Anterior vena cava (tissue), 1 donor: ENCODE data around the genes ZNF675 and UQCRFS1.

DNA sequence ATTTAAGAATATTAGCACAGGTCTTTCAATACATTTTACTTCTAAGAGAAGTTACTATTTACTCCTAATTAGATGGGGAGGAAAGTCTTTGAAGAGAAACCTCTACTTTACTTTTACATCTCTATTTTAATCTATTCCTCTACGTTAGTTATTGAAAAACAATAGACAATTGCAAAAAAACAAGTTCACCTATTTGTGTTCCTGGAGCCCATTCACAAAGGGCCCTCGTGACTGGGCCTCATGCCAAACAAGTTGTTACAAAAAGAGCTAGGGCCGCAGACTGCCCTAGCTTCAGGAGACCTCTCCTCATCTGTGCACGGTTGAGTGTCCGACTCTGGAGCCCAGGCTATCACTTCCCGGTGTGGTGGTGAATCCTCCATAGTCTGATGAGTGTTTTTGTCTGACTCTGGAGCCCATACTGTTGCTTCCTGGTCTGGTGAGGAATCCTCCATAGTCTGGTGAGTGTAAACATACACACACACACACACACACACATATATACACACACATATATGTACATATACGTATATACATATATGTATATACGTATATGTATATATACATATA lies 190.9 kb downstream of the ZNF486 start:
- PRO-cap, result no peak

DNA sequence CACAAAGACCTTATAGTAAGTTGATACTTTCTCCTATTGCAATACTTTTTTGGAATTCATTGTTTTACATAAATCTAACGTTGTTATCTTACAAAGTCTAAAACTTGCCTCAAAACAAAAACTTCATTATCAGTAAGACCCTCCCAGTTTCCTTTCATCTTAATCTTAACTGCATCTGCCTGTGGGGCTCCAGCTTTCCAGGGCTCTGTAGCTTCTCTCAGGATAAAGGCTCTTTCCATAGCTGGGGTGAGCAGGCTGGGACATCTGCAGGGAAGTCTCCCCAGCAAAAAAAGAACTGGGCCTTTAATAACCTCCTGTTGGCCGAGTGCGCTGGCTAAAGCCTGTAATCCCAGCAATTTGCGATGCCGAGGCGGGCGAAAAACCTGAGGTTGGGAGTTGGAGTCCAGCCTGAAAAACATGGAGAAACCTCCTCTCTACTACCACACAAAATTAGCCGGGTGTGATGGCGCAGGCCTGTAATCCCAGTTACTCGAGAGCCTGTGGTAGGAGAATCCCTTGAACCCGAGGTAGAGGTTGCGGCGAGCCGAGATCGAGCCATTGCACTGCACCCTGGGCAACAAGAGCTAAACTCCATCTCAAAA lies 142.9 kb downstream of the ZNF737 start:
- PRO-cap, result no peak

DNA sequence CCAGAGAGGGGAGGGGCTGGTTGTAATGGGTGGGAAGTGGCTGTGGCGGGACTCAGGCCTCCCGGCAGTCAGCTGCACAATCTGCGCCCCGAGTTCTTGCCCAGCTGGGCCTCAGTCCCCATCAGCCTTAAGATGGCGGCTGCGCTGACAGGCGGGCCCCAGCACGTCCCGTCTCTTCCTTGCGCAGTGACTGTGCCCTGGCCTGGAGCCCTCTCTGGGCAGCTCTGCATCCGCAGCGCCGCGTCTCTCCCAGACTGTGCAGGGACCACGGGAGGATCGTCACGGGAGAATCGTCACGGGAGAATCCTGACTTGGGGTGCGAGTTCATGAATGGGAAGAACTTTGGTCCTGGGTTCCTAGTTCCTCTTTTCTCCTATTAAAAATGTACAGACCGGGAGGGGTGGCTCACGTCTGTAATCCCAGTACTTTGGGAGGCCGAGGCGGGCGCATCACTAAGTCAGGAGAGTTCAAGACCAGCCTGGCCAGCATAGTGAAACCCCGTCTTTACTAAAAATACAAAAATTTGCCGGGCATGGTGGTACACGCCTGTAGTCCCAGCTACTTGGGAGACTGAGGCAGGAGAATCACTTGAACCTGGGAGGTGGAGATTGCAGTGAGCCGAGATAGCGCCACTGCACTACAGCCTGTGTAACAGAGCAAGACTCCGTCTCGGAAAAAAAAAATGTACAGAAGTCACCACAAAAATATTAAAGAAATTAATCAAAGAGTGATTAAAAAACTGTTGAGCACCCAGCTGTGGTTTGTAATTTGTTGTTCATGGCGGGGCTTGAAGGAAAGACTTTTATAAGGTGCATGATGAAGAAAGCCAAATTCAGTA lies 590 bp downstream of the ZNF430 start:
- PRO-cap, result no peak

- PRO-cap, result no peak
Measured at GRCh38 chr19:21398382-21398893, 1.5 kb downstream of the ZNF493 start.

GRCh38 chr19:21418754-21419834 lies 22.2 kb downstream of the ZNF493 start:
- PRO-cap, result no peak

DNA sequence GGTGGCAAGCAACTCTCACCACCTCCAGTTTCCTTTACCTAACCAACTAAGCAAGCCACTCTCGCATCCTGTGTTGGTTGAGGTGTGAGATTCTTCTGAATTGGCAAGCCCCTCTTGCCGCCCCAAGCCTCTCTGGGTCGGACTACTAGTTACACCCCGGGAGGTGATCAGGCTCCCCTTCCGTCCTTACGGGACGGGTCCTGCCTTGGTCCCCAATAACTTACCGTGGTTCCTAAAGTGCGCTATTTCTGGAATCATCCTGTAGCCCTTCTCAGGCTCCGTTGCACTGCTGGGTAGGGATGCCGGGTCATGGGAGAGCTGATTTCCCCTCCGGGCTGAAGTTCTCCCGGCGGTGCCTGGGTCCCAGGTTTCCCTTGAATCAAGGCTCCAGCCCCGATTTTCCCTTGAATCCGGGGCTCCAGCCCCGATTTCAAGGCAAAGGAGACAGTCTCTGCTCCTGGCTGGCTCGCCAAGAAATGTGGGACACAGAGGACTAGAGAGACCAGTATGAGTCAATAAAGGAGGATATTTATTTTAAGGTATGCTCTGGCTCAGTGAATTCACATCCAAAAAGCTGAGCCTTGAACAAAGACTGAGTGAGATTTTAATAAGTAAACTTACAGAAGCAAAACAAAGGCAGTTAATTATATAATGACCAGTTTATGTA lies 43.4 kb downstream of the ZNF493 start:
- PRO-cap, result no peak

- PRO-cap, result no peak
Measured at GRCh38 chr19:21506355-21506713, 932 bp downstream of the ZNF429 start.

GRCh38 chr19:21584482-21585001 lies 79.1 kb downstream of the ZNF429 start:
- PRO-cap, result no peak

- PRO-cap, result no peak
Measured at GRCh38 chr19:21590956-21591283, 85.5 kb downstream of the ZNF429 start.

DNA sequence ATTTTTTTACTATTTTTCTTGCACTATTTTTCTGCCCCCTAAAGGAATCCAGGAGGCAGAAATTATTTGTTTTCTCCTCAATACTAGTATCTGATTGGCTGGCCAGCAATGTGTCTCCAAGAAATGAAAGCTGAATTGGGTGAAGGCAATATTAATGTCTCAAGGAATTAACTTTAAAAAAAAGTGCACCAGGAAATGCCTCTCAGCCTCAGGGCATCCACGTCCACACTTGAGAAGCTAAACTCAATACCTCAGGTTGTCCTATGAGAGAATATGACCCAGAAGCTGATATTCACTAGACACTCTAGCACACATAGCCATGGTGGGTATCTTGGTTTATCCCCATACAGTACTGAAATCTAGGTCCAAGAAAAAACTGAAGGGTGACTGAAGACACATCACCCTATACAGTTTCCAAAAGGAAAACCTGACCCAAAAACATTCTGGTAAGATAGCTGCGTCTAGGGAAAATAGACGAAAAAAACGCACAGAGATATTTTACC lies 2.1 kb downstream of the ZNF91 start:
- PRO-cap, result no peak

DNA sequence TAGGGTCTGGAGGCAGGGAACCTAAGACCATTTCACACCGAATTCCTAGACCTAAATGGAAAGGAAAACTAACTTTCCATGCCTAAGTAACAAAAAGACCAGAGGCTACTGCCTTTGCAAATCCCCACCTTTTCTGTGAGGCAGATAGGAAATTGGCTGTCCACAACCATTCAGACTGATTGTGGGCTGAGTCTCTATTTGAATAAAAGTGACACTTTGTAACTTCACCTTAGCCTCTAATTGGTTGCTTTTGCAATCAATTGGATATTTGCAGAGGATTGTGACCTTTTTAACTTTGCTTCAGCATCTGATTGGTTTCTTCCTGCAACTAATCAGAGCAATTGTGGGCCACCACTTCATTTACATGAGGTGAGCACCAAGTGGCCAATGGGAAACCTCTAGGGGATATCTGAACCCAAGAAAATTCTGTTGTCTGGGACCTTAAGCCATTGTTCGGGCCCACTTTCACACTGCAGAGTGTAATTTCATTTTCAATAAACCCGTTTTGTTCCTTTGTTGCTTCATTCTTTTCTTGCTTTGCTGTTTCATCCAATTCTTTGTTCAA lies 20.9 kb downstream of the ZNF675 start:
- PRO-cap, result no peak

DNA sequence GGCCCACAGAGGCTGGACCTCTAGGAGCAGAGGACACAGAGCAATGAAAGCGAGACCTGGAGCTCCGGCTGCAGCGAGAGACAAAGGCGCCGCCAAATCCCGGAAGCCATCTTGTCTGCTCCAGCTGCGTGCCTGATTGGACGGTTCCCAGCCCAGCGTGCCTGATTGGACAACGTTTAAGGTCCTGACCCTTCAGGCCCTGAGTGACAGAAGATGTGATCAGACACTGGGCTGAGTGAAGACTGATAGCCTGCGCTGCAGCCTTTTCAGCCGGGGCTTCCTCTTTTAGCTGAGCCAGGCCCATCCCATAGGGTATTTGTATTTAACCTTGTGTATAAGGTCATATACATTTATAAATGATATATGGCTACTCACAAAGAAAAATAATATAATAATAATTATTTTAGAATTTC lies at the start of gene ZNF675:
ZNF675 (minus strand) TSS at position 117 of the 413 bp plus-strand sequence.
- PRO-cap, result bidirectional peak, plus-strand start at position 222 of the sequence, minus-strand start at position 108 of the sequence

- PRO-cap, result no peak
Measured at GRCh38 chr19:27776597-27777356, 1436.2 kb downstream of the UQCRFS1 start.

DNA sequence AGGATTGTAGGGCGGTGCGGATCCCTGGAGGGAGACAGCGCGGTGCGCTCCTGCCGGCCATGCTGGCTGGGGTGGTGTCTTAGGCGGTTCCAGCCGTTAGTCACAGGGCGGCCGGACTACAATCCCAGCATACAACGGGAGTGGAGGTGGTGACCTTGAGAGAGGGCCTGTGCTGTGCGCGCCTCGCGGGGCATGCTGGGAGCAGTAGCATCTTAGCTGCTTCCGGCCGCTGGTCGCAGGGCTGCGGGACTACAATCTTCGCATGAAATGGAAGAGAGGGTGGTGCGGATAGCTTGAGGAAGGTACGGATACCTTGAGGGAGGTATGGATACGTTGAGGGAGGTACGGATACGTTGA lies 1419.2 kb downstream of the UQCRFS1 start:
- PRO-cap, result bidirectional peak, plus-strand start at position 265 of the sequence, minus-strand start at position 61 of the sequence

- PRO-cap, result no peak
Measured at GRCh38 chr19:27794178-27794879, 1418.6 kb downstream of the UQCRFS1 start.

- PRO-cap, result no peak
Measured at GRCh38 chr19:27900890-27901363, 1312.0 kb downstream of the UQCRFS1 start.

- PRO-cap, result no peak
Measured at GRCh38 chr19:28508521-28509249, 704.3 kb downstream of the UQCRFS1 start.

DNA sequence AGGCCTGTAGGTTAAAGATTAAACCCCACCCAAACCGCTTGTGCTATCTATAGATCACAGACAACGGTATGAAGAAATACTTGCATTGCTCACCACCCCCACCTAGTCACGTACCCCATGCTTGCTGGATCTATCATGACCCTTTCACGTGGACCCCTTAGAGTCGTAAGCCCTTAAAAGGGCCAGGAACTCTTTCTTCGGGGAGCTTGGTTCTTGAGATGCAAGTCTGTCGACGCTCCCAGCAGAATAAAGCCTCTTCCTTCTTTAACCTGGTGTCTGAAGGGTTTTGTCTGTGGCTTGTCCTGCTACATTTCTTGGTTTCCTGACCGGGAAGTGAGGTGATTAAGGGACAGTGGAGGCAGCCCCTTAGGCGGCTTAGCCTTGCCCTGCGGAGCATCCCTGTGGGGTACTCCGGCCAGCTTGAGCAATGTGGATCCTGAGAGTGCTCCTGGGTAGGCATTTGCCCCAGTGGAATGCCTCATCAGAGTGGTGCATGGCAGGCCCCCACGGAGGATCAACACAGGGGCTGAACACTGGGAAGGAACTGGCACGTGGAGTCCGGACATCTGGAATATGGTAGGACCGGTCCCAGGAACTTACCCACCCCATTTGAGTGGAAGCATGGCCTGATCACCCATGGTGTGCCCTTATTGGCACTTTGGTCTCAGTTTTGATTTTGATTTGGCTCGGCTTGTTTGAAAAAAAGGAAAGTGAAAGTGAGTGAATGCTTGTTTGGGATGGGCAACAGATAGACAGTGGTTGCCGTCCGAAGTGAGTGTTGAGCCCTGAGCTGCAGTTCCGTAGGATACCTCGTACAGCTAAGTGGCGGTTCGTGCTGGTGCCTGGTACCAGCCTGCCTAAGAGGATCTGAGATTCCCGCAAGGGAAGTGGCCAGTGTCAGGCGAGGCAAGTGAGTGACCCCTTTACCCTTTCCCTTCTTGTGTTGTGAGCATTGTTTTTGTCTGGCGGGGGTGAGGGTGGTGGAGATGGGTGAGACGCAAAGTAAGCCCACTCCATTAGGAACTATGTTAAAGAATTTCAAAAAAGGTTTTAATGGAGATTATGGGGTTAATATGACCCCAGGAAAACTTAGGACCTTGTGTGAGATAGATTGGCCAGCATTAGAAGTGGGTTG lies 606.1 kb downstream of the UQCRFS1 start:
- PRO-cap, result no peak

GRCh38 chr19:29212890-29213431 lies at the start of gene UQCRFS1:
UQCRFS1 (minus strand) TSS chr19:29213151.
- PRO-cap, result bidirectional peak, plus-strand start at chr19:29213261, minus-strand start at chr19:29213145

DNA sequence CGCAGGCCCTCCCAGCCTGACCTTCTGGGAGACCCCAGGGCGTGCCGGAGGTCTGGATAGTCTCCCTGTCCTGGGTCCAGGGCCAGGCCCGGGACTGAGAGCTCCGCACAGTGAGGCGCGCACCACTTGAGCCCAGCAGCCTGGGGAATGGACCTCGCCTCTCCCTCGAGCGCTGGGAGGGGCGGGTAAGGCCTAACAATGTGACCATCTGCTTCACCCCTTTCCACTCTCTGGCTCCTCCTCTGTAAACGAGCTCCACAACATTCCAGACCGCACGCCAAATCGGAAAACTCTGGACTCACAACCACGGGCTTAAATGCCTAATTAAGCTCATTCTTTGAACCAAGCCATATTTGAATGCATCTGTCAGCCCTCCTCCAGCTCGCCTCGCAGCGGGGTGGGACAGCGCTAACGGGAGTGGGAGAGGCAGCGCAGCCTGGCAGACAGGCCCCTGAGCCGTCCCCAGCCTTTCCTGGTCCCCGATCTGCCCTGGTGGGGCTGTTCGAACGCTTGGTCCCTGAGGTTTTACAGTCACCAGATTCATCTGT lies 120.7 kb upstream of the VSTM2B start:
- PRO-cap, result no peak